ENCODE measurements around a stretch of chr3.

DNA sequence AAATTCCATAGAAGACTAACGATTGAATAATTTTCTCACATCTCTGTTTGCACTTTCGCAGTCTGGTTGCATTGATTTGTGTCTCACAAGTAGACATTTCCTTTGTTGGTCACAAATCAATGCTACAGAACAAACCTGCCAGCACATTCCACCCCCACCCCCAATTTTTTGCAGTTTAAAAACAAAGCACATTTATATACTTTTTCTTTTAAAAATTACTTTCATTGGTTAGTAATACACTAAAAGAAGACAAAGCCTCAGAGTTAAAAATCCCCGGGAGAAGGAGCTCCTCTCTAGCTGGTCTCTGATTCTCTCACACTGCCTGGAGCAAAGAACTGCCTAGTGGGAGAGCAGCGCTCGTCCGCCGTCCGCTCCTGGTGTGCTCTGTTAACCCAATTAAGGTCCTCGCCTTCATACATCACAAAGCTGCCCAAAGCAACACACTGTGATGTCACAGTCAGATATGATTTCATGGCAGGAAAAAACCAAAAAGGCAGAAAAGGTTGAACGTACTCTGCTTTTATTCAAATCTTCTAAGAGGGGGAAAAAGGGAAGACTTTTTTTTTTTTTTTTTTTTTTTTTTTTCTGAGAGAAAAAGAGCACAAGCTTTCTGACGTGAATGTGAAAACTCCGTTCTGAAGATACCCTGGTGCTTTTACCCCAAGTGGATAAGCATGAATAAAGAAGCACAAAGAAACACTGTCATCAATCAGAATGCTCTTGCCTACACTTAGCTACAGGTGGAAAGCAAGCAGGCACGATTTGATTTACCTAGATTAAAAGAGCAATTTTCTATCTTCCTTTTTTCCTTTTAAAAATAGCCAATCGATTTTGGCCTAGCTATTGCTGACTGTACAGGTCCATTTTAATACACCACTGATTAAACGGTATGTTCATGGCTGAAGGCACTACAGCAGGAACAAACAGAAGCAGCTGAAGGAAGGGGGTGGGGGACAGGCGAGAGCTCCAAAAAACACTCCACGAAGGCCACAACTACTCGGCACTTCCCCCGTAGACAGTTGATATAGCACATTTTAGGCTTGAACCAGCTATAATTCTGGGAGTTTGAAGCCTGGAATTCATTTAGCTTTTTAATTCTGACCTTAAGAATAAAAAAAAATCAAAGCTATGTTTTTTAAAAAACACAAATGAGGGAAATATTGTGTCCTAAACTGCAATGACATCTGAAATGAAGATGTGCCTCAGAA, 115.1 kb downstream of the TIGIT start:
- PRO-cap: no peak

GRCh38 chr3:114440604-114441215, 146.9 kb downstream of the TIGIT start:
- PRO-cap: no peak

DNA sequence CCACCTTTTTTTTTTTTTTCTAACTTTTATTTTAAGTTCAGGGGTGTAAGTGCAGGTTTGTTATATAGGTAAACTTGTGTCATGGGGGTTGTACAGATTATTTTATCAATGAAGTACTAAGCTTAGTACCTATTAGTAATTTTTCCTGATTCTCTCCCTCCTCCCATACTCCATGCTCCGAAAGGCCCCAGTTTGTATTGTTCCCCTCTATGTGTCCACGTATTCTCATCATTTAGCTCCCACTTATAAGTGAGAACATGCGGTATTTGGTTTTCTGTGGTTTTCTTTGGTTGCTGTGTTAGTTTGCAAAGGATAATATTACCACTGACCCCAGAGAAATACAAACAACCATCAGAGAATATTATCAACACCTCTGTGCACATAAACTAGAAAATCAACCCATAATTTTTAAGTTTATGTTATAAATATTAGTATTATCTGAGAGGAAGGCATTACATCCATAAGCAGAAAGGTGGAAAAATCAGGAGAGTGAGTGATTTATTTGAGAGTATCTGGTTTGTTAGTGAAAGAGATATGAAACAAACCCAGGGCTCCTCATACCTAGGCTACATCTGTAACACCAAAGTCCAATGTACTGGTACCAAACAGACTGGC, 246.2 kb downstream of the TIGIT start:
- PRO-cap: no peak

- PRO-cap: no peak
Measured at GRCh38 chr3:114764144-114764764, 382.8 kb downstream of the ZBTB20 start.

DNA sequence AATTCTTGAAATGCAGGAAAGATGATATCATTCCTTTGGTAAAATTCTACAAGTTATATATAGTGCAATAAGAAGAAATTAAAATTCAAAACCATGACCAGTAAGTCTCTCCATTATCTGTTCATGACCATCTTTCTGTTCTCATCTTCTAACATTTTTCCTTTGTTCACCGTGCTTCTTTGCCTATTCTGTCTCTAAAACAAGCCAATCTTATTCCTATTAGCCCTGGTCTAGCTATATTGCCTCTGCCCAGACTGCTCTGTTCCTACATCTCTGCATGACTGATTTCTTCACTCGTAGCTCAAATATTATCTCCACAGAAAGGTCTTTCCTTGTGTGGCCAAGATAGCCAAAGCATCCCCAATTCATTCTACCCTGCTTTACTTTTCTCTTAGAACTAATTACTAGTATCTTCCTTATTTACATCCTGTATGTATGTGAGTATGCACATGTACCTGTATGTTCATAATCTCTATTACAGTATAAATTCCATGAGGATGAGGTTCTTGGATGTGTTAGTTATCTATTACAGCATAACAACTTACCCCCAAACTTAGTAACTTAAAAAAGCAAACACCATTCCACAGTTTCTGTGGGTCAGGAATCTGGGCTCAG, 310.2 kb downstream of the ZBTB20 start:
- PRO-cap: no peak

- PRO-cap: no peak
Measured at GRCh38 chr3:114874319-114874810, 272.7 kb downstream of the ZBTB20 start.

DNA sequence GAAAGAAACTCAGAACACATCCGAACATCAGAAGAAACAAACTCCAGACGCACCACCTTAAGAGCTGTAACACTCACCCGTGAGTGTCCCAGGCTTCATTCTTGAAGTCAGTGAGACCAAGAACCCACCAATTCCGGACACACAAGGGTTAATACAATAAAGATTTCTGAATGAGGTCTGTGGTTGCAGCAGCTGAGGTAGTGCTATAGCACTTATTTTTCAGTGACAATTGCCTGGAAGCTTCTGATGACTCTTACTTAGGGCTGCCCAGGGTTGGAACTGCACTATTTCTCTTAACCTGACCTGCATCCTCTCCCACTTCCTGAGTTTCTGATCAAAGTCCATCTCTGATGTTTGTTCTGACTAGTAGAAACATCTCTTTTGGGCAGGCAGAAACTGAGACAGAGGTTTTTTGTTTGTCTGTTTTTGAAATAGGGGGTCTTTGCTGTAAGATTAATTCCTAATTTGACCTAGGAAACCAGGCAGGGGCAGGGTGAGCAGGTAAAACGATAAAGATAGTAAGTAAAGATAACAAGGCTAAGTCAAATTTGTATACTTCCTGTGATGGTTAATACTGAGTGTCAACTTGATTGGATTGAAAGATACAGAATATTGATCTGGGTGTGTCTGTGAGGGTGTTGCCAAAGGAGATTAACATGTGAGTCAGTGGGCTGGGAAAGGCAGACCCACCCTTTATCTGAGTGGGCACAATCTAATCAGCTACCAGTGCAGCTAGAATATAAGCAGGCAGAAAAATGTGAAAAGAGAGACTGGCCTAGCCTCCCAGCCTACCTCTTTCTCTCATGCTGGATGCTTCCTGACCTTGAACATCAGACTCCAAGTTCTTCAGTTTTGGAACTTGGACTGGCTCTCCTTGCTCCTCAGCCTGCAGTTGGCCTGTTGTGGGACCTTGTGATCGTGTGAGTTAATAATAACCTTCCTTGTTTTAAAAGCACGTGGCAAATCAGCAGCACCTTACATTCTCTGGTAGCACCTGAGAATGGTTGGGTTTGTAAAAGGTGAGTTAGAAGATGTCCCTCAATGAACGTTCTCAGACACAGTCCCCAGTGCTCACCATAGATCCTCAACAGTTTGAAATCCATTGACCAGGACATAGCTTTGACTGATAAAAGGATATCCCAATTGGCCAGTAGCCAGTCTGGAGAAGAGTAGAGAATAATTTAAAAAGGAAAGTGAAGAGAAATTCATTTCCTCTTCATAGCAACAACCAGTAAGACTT, 169.3 kb downstream of the GAP43 start:
- PRO-cap: no peak

DNA sequence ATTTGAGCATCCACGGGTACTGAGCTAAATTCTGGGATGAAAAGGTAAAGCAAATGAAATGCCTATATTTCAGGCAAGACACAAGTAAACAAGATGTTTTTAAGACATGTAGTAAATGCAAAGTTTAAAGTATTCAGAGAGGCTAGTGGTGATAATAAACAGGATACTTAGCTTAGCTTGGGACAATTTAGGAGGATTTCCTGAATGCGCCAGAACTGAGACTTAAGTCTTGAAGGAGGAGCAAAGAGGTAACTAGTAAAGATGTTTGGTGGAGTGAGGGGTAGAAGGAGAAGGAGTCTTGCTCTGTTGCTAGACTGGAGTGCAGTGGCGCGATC, 11.0 kb downstream of the LSAMP start:
- PRO-cap: no peak

DNA sequence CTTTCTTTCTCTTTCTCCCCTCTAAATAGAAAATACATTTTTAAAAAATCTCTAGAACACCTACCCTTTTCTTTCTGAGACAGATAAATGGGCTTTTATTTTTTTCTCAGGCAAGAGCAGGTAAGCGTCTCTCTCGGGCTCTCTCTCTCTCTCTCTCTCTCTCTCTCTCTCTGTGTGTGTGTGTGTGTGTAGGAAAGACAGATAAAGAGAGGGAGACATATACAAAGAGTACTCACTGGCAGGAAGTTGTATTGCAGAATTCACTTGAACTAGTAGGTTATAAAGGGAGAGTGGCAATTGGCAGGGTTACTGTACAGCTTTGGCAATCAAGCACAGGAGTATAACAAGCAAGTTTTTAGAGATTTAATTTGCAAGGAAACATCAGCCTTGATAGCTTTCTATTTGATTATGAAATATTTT, 118.1 kb upstream of the LSAMP start:
- PRO-cap: no peak

DNA sequence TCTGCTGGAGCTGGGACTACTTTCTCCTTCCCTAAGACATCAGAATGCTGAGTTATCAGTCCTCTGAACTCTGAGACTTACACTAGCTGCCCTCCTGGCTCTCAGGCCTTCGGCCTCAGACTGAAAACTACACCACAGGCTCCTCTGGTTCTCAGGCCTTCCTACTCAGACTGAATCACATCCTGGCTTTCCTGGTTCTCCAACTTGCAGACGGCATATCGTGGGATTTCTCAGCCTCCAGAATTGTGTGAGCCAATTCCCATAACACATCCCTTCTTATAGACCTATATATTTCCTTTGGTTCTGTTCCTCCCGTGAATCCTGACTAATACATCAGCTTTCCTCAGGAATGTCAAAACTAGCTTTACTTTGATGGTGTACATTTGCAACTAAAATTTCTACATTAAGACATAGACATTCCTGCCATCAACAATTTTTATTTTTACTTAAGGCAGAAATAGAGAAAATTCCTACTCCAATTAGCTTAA, 1247.4 kb upstream of the LSAMP start:
- PRO-cap: no peak

- PRO-cap: no peak
Measured at GRCh38 chr3:118501034-118501586, 533.5 kb downstream of the IGSF11 start.

DNA sequence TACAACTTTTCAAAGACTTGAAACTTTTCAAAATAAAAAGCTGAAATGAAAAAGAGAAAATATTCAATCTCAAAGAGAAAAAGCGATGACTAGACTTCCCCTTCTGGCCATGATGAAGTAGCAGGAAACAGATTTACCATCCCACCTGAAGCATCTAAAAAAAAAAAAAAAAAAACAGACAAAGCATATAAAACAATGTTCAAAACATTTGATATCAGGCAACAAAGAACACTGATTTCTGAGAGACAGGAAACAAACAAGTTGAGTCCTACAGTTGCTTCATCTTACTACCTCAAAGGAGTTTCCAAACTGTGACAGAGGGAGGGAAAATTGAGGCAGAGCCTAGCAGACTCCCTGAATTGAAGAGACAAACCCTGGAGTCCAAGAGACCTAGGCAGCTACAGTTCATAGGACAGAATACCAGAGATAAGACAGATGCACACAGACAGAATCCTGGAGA, 20.0 kb upstream of the B4GALT4 start:
- PRO-cap: no peak

DNA sequence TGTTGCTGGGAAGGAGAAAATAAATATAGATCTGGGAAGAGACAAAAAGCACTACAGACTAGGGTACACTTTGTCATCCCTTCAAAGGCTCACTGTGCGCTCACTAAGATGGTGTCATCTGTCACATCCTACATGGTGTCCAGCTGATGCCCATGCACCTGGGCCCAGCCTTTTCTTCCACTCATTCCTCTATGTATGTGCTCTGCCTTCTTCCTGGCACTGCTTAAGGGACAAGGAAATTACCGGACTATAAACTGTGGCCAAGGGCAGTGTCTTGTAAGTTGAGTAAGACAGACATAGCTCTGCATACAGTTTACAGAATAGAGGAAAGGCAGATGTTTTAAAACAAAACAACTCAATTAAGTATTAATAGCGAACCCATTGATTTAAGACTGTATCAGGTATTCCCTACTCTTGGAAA, 52.9 kb downstream of the ARHGAP31 start:
- PRO-cap: no peak

DNA sequence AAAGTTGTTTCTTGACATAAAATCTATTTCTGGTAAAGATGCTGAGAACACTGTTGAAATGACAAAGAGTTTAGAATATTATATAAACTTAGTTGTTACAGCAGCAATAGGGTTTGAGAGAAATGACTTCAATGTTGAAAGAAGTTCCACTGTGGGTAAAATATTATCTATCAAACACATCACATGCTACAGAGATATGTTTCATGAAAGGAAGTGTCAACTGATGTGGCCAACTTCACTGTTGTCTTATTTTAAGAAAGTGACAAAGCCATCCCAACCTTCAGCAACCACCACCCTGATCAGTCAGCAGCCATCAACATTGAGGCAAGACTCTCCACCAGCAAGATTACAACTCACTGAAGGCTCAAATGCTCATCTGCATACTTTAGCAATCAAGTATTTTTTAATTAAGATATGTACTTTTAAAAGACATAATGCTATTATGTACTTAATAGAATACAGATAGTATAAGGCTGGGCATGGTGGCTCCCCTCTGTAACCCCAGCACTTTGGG, 20.2 kb downstream of the TMEM39A start:
- PRO-cap: no peak

- PRO-cap: no peak
Measured at GRCh38 chr3:119517071-119517422, 18.7 kb downstream of the TIMMDC1 start.

GRCh38 chr3:119651992-119652834, 8.2 kb downstream of the POPDC2 start:
- PRO-cap: no peak

DNA sequence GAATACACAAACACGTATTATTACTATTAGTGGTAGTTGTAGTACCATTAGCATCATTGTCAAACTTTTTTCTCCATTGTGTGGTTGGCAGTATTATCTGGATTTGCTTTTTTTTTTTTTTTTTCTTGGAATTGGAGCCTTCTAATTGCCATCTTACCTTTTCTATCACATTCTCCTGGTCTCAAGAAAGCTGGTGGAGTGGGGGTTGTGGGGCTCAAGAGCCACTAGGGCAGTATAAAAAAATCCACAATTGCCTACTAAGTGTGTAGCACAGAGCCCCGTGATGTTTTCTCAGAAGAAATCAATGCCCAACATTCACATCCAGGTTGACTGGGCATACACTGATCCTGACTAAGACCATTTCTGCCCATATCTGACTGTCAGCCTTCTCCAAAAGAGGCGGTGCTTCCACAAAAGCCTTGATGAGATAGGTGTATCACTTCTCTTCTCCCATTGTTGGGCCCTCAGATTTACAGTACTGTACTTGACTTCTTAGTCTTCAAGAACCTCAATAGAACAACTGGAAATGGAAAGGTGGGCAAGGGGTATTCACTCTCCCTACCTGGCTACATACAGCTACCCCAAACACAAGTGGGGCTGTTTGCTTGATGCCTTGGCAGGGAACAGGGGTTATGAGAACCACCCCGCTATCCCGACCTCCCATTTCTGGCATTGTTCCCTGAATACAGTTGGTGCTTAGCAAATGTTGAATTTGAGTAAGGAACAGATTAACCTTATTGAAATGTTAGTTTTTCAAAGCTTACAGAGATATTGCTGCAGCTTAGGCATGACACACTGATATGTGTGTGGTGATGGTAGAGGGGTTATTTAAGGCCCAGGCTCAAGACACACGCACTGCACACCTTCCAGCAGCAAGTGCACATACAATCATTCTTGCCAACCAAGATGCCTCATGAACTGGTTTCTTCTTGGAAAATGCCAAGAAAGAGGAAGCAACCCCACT, 1.3 kb downstream of the POPDC2 start:
- PRO-cap: no peak

GRCh38 chr3:119665007-119665460, 4.6 kb upstream of the POPDC2 start:
- PRO-cap: no peak

GRCh38 chr3:119715191-119715484, 12.3 kb downstream of the CFAP91 start:
- PRO-cap: no peak

DNA sequence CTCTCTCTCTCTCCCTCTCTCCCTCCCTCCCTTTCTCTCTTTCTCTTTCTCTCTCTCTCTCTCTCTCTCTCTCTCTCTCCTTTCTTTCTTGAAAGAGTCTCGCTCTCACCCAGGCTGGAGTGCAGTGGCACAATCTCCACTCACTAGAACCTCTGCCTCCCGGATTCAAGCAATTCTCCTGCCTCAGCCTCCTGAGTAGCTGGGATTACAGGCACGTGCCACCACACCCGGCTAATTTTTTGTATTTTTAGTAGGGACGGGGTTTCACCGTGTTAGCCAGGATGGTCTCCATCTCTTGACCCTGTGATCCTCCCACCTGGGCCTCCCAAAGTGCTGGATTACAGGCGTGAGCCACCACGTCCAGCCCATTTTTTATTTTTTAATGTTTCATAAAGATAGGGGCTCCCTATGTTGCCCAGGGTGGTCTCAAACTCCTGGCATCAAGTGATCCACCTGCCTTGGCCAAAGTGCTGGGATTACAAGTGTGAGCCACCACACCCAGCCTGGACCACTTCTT, 126.4 kb downstream of the GSK3B start:
- PRO-cap: no peak